Metastatic Liver Carcinoma in the Adrenal Gland (tissue), 2 donors: ENCODE data around the gene EIF2B3.

- PRO-cap, 2 experiments, result no peak in any of the 2 experiments
Measured at GRCh38 chr1:44221224-44222272, 8.3 kb downstream of the DMAP1 start.

DNA sequence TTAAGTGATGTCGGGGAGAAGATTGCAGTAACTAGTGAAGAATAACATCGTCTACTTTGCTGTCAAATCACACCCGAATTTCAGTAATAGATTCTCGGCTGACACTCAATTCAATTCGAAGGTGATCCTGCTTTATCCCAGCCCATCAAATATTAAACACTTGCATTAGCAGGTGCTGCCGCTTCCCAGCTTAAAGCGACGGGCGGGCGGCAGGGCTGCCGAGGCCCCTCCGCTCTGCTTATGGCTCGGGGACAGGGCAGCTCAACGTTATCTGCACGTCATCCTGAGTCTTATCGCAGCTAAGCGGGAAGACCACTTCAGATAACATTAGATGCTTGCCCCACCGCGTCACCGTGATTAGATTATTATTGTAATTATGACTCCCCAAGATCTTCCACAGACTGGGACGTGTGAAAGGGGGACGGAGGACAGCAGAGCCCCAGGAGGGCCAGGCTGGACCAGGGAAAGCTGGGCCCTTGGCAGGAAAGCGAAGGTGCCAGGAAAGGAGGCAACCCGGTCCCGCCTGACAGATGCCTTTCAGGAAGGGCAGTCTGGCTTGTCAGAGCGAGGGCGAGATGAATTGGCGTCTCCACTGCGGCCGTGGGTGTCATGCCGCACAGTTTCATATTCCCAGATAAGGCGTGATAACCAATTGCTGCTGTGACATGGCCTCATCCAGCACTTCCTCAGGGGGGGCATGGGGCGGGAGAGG is 36.9 kb downstream of the DMAP1 start:
- PRO-cap, 2 experiments, result no peak in any of the 2 experiments

DNA sequence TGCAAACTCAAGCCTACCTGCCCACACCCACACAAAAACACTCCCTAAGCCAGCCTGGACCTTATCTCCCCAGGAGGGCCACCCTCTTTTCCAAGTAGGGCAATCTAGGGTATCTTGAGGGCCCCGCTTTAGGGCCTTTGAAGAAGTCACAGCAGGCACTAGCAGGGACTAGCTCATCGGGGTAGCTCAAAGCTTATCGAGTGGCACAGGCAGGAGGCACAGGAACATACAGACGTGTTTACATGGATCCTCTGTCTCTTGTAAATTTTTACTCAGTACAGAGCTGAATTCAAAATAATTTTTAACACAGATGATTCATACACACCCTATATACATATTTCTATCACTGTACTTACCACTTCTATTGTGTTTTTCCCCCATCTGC is 54.5 kb downstream of the DMAP1 start:
- PRO-cap, 2 experiments, result no peak in any of the 2 experiments

DNA sequence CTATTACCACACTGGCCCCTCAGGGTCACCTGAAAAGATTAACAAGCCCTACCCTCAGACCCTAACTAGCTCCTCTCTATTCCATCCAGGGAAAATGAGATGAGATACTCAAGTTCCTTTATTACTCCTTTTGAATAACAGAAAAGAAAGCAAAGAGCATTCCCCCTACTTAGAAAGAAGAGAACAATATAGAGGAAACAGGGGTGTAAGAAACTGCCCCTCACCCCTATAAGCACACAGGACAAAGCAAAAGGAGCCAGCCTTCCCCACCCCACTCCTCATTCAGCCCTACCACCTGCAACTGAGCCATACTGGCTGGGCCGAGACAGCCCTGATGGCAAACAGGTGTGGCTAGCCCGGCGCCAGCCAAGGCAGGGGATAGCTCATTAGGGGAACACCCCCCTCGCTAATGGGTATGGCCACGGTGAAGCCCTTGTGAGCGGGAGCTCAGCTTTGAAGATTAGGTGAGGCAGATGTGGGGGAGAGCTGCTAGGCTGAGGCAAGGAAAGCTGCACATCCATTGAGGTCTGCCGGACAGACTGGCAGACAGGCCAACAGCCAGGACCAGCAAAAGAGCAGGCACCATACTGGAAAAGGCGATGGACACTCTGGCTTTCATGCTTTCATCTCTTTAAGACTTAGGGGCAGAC is 65.6 kb downstream of the ERI3 start:
- PRO-cap, 2 experiments, result no peak in any of the 2 experiments

DNA sequence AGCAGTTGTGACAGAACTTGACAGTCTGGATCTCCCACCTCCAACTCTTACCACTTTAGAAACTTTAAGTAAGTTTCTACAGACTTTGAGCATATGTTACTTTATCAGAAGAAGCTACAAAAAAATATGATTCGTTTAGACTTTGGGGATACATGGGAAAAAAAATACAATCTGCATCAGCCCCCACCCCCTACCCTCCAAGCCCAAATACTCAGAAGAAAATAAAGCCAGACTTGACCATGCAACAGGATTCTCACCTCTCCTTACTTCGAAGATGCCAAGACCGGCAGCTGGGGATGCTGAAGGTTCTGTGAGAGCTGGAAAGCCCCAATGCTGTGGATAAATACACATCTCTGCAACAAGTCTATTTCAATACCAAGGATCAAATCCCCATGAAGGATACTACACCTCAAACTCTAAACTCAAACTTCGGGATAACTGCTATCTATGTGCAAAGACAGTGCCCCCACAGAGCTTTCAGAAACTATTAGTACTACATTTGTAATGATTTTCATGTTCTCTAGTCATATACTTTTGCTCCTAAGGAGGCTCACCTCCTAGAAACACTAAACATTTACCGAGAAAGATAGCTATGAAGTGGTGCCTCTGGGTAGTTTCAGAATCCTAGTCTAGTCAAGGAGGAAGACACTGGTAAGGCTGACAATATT is 2.3 kb downstream of the ERI3 start:
- PRO-cap, 2 experiments, result no peak in any of the 2 experiments

DNA sequence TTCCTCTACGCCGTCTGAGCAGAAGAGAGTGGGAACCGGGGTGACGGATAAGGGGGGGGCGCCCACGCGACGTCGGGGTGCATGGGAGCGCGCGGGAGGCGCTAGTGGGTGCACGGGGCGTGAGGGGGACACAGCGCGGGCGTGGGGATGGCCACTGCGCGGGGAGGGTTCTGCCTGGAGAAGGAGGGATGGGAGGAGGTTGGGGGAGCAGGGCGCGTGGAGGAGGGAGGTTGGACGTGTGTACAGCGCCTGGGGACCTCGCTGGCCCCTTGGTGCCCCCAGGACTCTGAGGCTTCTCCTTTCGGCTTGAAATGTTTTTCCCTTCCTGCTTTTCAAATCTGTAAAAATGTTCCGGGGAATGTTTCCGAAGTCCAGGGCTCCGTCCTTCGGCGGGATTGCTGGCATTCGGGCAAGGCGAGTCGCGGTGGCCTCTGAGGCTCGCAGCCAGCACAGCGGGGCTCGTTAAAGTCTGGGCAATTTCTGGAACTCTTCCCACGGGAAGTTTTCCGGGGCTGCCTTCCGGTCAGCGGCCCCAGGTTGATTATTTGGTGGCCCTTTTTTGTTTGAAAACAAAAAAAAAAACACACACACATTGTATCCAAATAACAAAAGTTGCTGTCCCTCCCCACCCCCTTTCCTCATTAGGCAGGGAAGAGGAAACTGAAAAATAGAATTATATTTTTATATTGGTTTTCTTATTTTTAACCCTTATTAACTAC is 13.2 kb downstream of the RNF220 start:
- PRO-cap, 2 experiments, result no peak in any of the 2 experiments

- PRO-cap, 2 experiments, result no peak in any of the 2 experiments
Measured at GRCh38 chr1:44644573-44644876, 29.8 kb downstream of the TMEM53 start.

DNA sequence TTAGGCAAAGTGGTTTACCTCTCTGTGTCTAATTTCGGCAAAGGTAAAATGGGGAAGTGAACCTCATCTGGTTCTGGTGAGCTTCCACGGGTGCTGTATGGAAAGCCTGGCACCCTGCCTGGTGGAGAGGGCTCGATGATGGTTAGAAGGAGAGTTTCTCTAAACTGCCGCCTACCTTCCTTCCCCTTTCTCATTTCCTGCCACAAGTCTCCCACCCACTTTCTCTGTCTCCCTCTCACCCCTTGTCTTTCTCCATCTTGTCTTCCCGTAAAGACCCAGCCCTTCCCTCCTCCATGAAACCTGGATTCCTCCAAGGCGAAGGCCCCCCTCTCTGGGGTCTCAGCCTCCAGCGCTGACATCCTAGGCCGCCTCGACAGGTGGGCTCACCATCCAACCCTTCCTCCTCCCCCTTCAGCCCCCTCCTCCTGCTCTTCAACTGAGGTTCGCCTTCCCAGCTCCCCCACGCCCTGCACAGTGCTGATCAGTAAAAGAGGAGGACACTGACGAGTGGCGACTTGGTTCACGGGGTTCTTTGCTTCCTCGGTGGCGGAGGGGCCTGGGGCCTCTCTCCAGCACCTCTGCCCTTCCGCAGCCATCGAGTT is 16.0 kb upstream of the KIF2C start:
- PRO-cap, 2 experiments, result no peak in any of the 2 experiments

GRCh38 chr1:44778832-44779839 is 3.8 kb downstream of the RPS8 start:
- PRO-cap, 2 experiments, result no peak in any of the 2 experiments

GRCh38 chr1:44783649-44784777 is 4.0 kb downstream of the BEST4 start:
- PRO-cap, 2 experiments, result no peak in any of the 2 experiments

DNA sequence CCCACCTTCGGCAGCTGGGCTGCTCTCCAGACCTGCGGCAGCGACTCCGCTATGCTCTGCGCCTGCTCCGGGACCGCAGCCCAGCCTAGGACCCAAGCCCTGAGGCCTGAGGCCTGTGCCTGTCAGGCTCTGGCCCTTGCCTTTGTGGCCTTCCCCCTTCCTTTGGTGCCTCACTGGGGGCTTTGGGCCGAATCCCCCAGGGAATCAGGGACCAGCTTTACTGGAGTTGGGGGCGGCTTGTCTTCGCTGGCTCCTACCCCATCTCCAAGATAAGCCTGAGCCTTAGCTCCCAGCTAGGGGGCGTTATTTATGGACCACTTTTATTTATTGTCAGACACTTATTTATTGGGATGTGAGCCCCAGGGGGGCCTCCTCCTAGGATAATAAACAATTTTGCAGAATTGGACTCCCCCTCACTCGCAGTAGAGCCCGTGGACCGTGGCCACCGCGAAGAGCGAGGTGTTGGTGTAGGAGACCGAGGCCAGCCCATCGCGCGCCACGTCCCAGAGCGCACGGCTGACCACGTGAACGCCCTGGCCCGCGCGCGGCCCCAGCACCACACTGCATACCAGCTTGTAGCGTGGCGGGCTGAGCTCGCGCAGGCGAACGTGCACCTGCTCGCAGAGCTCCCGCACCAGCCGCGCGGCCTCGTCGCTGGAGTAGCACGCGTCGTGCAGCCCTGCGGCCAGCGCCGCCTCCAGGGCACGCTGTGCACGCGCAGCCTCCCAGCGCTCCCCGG is 1.4 kb downstream of the DYNLT4 start:
- PRO-cap, 2 experiments, result no peak in any of the 2 experiments

GRCh38 chr1:44986098-44986978 is at the start of gene EIF2B3:
TSS of gene EIF2B3 (minus strand) at chr1:44986595.
- PRO-cap, 2 experiments, result peak in 2 of 2 experiments; most common plus-strand start chr1:44986680 (in 2); most common minus-strand start chr1:44986595 (in 2)

DNA sequence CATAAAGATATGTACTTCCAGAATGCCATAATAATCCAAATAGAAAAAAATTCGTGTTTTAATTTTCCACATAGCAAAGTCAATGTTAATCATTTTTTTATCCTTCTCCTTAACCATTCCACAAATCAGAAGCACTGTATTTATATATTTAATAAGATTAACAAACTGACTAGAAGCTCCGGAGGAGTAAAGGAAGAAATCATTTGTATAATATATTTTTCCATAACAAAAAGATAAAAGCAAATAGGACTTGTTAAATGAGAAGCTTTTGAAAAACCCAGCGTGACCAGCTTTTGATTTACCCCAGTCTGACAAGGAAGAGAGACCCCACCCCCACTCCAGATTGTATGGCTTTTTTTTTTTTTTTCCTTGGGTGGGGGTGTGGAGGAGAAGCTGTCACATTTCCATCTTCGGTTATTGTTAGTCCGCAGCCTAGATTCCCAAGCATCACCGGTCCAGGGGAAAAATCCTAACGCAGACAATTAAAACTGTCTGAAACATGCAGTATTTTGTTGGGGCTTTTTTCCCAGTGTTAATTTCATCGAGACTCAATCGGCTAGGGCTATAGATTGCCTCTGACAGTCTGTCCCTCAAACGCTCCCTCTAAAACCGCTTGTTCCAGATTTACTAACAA is 1.5 kb downstream of the ZSWIM5 start:
- PRO-cap, 2 experiments, result no peak in any of the 2 experiments

- PRO-cap, 2 experiments, result no peak in any of the 2 experiments
Measured at GRCh38 chr1:45398802-45399015, 58.7 kb downstream of the TOE1 start.

GRCh38 chr1:45522600-45523426 is 1.1 kb upstream of the PRDX1 start:
- PRO-cap, 2 experiments, result peak in 1 of 2 experiments; most common minus-strand start chr1:45522818 (in 1)

DNA sequence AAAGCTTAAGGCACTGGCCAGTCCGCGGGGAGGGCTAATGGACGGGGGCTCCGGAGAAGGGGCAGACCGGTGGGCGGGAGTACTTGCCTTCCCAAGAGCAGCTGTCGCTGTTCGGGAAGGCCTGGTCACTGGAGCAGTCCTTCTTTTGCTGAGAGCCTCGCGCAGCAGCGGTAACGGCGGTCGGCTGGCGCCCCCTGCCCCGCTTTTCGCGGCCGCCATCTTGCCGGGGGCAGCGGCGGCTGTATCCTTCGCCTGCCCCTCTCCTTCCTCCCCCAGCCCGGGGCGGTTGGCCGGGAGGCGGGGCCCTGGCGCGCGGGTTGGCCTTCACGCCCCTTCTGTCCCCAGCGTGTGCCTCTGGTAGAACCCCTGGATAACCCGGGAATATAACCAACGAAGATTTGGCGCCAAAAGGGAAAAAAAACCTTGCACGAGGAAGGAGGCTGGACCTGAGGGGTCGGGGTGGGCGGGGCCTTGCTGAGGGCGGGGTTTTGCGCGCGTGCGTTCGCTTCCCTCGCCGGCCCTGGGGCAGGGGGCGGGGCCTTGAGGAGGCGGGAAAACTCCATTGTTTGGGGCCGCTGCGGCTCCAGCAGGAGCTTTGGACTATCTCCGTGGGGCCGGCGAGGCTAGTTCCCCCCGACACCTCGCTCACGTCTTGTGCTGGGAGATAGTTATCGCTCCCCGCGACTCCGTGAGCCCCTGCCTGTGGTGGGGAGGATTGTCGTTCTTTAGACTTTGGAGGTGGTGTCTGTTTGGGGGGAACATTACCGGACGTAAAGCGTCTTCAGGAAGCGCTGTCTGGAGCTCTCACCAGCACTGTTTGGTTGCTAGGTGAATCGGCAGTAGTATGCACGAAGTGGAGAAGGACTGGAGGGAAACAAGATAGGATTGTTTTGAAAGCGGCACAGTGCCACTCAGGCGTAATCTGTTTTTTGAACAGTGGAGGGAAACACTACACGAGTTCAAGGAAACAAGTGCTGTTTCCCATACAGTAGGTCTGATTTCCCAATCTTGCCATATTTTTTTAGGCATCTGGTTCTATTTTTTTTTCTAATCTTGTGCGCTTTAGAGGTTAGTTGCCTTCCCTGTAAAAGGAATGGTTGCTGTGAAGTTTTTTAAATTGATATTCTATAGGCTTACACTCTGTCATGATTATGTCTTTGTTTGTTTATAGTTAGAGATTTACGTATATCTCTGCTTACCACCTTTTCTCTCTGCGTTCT is 791 bp downstream of the NASP start:
- PRO-cap, 2 experiments, result peak in 1 of 2 experiments; most common plus-strand start position 562 of the sequence (in 1); most common minus-strand start position 261 of the sequence (in 1)

DNA sequence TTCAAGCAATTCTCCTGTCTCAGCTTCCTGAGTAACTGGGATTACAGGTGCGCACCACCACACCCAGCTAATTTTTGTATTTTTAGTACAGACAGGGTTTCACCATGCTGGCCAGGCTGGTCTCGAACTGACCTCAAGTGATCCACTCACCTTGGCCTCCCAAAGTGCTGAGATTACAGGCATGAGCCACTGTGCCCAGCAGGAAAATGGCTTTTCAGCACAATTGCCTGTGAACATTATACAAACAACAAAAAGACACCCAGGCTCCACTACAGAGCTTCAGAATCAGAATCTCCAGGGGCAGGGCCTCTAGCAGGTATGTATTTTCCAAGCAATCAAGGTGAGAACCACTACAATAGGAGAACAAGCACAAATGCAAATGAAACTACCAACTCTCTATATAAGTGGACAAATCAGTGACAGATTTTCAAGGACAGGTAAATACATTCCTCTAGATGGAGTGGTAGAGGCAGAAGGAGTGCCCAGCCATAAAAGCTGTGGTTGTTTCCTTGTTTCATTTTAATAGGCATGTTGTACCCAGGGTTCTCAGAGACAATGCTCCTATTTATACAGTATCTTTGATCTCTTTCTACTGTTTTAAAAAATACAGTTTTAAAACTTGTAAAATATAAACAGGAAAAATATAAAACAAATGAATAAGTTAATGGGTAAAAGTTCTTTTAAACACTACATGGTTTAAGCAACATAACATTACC is 20.1 kb upstream of the CCDC17 start:
- PRO-cap, 2 experiments, result no peak in any of the 2 experiments

DNA sequence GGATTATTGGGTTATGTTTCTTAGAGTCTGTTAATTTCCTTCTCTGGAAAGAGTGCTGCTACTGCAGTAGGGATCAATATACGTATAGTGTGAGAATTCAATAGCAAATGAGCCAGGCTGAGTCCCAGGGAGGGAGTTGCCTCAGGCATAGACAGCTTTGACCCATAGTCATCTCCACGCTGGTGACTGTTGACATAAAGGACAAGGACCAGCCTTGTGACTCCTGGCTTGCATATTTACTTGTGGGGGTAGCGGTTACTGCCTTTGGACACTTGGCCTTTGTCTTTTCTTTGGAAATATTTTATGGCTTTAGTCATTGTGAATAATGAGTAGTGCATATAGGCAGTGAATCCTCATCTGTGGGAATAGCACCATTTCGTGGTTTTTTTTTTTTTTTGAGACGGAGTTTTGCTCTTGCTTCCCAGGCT is 68.7 kb downstream of the MAST2 start:
- PRO-cap, 2 experiments, result peak in 2 of 2 experiments; most common plus-strand start position 316 of the sequence (in 2); most common minus-strand start position 86 of the sequence (in 1)

- PRO-cap, 2 experiments, result no peak in any of the 2 experiments
Measured at GRCh38 chr1:45969525-45970366, 162.7 kb downstream of the PIK3R3 start.

GRCh38 chr1:46026544-46027020 is 105.8 kb downstream of the PIK3R3 start:
- PRO-cap, 2 experiments, result no peak in any of the 2 experiments